Measurements from ENCODE around the genes TSPAN6, NOX1, RPL36A, NXF2B, RAB40AL, BEX3, TCEAL4 and TCEAL3.

DNA sequence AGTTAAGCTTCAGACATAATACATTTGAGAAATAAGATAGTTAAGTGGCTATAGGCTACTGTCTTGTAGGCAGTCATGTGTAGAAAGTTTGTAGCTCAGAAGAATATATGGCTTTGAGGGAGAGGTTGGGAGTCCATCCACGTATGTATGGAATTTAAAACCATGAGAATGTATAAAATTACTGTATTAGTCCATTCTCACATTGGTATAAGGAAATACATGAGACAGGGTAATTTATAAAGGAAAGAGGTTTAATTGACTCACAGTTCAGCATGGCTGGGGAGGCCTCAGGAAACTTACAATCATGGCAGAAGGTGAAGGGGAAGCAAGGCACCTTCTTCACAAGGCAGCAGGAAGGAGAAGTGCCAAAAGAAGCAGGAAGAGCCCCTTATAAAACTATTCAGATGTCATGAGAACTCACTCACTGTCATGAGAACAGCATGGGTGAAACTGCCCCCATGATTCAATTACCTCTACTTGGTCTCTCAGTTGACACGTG lies 110.7 kb downstream of the RPA4 start:
- PRO-cap, 3 experiments: no peak in any of the 3 experiments
- RAMPAGE, long total RNA: no peak
- RRBS, 2 experiments: no CpG with 5 or more reads among the region's 2 CpGs

DNA sequence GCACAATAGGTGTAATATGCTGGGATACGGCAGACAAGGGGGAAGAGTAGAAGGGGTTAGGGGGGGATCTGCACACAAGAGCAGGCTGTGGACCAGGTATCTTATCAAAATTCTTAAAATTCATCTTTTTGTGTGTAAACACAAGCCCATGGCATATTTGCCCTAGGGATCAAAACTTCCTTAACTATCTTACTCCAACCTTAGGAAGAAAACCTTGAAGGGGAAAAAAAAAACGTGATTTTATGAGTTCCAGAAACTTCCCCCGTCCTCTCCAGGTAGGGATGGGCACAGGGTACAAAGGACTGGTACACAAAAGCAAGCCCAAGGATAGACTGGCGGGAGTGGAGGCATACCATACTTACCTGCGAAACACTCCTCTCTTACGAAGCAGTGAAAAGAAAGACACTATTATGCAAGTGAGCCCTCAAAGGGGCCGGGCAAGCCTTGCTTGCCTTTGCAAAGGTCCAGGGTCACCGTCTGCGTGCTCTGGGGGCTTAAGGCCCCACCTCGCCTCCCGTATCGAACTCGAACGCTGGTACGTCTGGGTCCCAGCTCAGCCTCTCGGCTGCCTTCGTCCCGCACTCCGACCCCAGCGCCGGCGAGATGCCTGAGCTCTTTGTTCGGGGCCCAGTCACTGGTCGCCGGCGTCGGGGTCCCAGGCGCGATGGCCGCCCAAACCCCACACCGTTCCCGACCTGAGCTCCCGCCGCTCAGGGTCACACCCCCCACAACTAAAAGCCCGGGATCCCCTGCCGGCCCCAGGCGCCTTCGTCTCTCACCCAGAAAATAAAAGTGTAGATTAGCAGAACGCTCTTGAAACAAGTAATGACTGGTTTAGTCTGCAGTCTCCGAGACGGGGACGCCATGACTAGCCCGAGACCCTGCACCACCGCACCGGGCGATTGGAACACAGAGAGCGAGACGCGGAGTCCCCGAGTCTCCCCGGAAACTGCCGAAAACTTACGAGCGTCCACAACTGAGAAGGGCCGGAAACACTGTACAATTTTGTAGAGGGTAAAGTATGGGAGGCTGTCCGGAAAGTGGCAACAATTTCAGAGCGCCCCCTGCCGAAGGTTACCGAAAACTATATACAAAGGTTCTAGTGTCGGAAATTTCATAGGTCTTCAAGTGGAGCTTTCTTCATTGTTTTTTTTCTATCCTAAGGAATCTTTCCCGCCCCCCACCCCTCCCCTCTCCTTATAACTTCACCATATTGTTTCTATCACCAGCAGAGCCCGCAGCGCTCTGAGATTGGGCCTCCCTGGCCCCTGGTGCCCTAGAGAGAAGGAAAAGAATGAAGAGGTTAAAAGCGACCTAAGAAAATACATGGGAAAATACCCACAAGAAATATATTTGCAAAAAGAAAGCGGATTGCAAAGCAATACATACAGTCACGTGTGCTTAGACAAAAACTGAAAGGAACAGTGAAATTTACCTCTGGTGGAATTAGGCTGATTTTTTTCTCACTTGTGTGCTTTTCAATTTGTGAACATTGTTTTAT lies at the start of gene TSPAN6:
TSPAN6 (minus strand) TSS at position 978 of the 1,501 bp plus-strand sequence.
- PRO-cap, 3 experiments: peak in 1 of 3 experiments; most common minus-strand start position 978 of the sequence (in 1)
- RAMPAGE, long total RNA: no peak
- RRBS, 2 experiments: 4 to 31% methylated on average over 19 to 23 of the region's 66 CpGs

DNA sequence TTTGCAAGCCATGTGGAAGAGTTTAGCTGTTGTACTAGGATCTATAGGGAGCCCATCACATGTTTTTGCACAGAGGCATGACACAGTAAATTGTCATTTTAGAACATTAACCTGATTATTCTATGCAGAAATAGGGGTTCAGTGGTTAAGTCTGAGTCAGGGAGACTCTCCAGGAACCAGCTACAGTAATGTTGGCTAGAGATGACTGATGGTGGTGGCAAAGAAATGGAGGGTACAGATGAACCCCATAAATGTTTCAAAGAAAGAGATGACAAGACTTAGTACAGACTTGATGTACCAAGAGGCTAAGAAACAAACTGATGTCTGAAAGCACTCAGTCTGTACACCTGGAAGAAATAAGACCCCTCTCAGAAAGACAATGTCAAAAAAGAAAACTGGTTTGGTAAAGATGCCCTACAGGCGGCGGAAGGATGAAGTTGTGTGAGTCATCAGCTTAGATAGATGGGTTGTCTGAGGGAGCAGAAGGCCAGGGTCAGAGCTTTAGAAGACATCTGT lies 8.0 kb downstream of the SRPX2 start:
- PRO-cap, 3 experiments: no peak in any of the 3 experiments
- RAMPAGE, long total RNA: no peak
- RRBS, 2 experiments: no CpG with 5 or more reads among the region's 2 CpGs

- PRO-cap, 3 experiments: no peak in any of the 3 experiments
- RAMPAGE, long total RNA: no peak
- RRBS, 2 experiments: no CpG with 5 or more reads among the region's 3 CpGs
These were observed 9.6 kb downstream of the CSTF2 start for GRCh38 chrX:100829781-100830295.

- PRO-cap, 3 experiments: no peak in any of the 3 experiments
- RAMPAGE, long total RNA: no peak
- RRBS, 2 experiments: no CpG with 5 or more reads among the region's 1 CpG
These were observed at the start of gene NOX1 for GRCh38 chrX:100874222-100874419. TSS of gene NOX1 (minus strand) at chrX:100874359.

- PRO-cap, 3 experiments: peak in 3 of 3 experiments; most common plus-strand start chrX:101390936 (in 2); most common minus-strand start chrX:101390899 (in 2)
- RAMPAGE, long total RNA: start-site peak on the plus strand at chrX:101391006-101391016, 3,546 and 2,355 reads in 2 replicates
- RRBS, 2 experiments: 0 to 35% methylated on average over 2 to 3 of the region's 51 CpGs
These were observed at the start of gene RPL36A for GRCh38 chrX:101390381-101391578. TSS of gene RPL36A (plus strand) at chrX:101391011.

DNA sequence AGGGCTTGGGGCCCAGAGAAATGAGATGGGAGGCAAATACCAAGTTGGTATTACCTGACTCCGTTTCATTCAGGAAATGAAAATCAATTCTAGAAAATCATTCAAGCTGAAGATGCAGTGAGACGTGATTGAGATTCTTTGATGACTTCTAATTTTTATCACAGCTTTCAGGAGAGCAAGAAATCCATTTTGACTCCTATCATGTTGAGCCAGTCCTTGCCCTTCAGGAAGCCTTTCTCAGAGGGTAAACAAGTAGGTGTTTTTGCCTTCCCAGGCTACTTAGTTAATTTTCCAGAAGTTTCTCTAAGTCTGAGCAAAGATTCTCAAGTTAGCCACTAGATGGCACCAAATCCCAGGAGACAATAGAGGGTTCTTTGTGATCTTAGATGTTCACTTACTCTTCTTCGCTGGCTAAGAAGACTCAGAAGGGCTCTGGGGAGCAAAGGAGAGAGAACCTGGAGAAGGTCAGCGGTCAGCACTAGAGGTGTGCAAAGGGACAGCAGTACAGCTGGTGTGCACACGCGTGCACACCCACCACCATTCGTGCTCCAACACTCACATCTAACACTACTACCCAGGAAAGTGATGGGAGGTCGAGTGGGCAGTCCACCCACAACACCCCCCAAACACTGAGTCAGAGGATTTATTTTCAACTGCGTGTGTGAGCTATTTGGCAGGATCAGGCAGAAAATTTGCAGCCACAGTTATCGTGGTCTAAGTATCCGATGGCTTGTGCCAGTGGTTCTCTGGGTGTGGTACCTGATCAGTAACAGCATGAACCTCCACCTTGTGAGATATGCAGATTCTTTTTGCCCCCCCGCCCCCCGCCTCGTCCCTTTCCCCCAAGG lies 7.5 kb downstream of the HNRNPH2 start:
- PRO-cap, 3 experiments: no peak in any of the 3 experiments
- RAMPAGE, long total RNA: no peak
- RRBS, 2 experiments: no CpG with 5 or more reads among the region's 14 CpGs

GRCh38 chrX:102439731-102440300 lies at the start of gene NXF2B:
TSS of gene NXF2B (minus strand) at chrX:102440008.
- PRO-cap, 3 experiments: no peak in any of the 3 experiments
- RAMPAGE, long total RNA: no peak
- RRBS, 2 experiments: no CpG with 5 or more reads among the region's 16 CpGs

- PRO-cap, 3 experiments: no peak in any of the 3 experiments
- RAMPAGE, long total RNA: no peak
- RRBS, 2 experiments: 34 to 58% methylated on average over 2 of the region's 25 CpGs
These were observed 30.6 kb upstream of the TMSB15A start for GRCh38 chrX:102547037-102547585.

DNA sequence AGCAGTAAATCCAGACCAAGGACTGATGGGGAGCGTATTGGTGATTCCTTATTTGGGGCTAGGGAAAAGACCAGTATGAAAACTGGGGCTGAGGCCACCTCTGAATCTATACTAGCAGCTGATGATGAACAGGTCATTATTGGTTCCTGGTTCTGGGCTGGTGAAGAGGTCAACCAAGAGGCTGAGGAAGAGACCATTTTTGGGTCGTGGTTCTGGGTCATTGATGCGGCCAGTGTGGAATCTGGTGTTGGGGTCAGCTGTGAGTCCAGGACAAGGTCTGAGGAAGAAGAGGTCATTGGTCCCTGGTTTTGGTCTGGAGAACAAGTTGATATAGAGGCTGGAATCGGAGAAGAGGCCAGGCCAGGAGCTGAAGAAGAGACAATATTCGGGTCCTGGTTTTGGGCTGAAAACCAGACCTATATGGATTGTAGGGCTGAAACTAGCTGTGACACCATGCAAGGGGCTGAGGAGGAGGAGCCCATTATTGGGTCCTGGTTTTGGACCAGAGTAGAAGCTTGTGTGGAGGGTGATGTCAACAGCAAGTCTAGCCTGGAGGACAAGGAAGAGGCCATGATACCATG lies 4.1 kb downstream of the GPRASP1 start:
- PRO-cap, 3 experiments: no peak in any of the 3 experiments
- RAMPAGE, long total RNA: no peak
- RRBS, 2 experiments: no CpG with 5 or more reads among the region's 5 CpGs

DNA sequence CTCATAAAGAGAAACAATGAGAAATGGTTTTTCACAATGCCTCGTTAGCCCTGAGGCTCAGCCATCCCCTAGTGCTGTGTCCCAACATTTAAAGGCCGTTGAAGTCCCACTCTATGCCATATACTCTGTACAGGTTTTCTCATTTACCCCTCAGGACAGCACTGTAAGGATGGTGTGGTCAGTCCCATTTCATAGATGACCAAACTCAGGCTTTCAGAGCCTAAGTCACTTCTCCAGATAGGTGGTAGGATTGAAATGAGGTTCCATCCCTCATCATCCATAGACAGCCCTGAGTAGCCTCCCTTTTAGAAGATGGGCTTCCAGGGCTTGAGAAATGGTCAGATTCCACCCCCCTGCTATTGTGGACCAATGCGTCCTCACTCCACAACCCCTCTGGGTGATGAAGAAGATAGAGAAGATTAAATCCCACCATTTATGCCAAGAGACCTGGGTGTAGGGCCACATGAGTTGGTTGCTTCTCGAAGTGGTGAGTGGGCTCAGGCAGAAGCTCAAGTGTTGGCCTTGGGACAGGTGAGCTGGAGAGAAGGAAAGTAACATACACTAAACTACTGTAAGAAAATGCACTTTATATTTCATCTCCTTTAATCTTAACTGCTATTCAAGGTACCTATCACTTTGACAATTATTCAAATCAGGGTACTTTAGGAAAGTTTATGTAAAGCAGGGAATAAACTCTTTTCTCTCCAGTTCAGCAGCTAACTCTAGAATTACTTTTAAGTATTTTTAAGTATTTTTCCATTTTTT lies 30.8 kb upstream of the RAB40AL start:
- PRO-cap, 3 experiments: no peak in any of the 3 experiments
- RAMPAGE, long total RNA: no peak
- RRBS, 2 experiments: no CpG with 5 or more reads among the region's 4 CpGs

DNA sequence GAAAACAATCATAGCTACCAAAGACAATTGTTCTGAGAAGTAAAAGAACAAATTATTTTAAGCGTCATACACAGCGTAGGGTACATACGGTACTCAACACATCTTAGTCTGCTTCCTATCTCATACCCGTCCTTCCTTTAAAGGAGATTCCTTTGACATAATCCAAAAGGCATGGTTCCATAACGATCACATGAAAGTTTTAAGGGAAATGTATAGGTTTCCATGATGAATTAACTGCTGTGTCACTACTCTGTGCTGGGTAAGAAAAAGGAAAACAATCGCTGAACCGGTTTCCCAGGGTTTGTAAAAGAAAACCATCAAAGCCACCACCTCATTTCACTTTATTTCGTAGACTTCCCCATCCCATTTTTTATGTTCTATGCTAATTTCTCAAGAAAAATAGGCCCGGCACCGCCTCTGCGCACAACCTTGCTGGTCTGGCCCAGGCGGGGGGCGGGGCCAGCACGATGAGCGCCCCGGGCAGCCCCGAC lies at the start of gene RAB40AL:
RAB40AL (plus strand) TSS at position 421 of the 491 bp plus-strand sequence.
- PRO-cap, 3 experiments: no peak in any of the 3 experiments
- RAMPAGE, long total RNA: no peak
- RRBS, 2 experiments: 74 to 97% methylated on average over 7 of the region's 17 CpGs

DNA sequence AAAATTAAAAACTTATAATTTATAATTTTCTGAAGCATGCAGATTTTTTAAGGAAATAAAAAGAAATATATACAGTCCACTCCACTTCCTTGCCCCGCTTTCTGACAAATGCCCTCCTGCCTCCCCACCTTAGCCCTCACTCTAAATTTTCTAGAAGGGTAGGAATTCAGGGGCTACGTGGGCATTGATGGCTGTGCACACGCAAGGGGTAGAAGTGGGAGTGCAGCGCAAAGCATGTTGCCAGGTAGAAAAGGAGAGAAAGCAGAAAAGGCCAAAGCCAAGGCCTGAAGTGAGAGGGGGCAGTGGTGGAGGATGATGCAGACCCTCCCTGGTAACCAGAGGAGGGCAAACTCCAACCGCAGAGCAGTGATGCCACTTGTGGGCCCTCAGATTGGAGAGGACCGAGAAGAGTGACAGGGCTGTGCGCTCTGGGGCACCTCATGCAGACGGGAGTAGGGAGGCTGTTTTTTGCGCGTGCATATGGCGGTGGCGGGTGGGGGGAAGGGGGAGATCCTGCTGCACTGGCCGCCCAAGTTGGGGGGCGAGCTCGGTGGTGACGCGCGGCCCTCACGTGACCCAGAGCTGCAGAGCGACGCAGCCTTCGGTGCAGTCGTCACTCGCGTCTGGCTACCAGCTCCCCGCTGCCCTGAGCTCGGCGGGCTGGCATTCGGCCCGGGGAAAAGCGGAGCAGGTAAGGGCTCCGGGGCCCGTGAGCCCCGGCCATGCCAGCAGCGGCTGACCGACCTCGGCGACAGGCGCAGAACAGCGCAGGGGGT lies at the start of gene BEX3:
BEX3 (plus strand) TSS at position 616 of the 776 bp plus-strand sequence.
- PRO-cap, 3 experiments: peak in 3 of 3 experiments; most common plus-strand start position 616 of the sequence (in 3)
- RAMPAGE, long total RNA: start-site peak on the plus strand centred at position 613 of the sequence, 101 bp wide, 2,710 and 715 reads in 2 replicates
- RRBS, 2 experiments: no CpG with 5 or more reads among the region's 40 CpGs

- PRO-cap, 3 experiments: no peak in any of the 3 experiments
- RAMPAGE, long total RNA: no peak
- RRBS, 2 experiments: no CpG with 5 or more reads among the region's 5 CpGs
These were observed 668 bp upstream of the TCEAL4 start for GRCh38 chrX:103584595-103585098.

DNA sequence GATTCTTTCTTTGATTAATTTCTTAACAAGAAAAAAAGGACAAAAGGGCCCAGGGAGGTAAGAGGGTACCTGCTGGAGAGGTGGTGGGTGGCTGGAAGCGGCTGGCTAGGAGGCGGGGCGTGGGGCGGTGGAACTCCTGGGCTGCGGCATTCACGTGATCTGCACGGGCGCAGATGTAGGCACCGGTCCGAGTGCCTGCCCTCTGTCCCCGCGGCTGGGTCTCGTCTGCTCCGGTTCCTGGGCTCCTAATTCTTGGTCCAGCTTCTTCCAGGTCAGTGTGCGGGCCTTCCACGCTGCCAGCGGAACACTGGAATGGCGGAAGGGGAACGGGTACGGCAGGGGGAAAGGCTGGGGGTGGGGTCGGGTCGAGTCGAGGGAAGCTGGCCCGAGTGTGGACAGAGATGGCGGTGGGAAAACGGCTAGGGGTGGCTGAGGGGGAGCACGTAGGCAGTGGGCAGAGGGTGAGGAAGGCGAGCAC lies at the start of gene TCEAL4:
TCEAL4 (plus strand) TSS at position 162 of the 478 bp plus-strand sequence.
- PRO-cap, 3 experiments: peak in 3 of 3 experiments; most common plus-strand start position 205 of the sequence (in 3); most common minus-strand start position 107 of the sequence (in 1)
- RAMPAGE, long total RNA: start-site peak on the plus strand centred at position 172 of the sequence, 68 bp wide, 4,801 and 1,170 reads in 2 replicates
- RRBS, 2 experiments: 3 to 17% methylated on average over 6 of the region's 28 CpGs

GRCh38 chrX:103585832-103586012 lies 407 bp downstream of the TCEAL4 start:
- PRO-cap, 3 experiments: peak in 1 of 3 experiments; most common minus-strand start chrX:103585874 (in 1)
- RAMPAGE, long total RNA: no peak
- RRBS, 2 experiments: no CpG with 5 or more reads among the region's 10 CpGs

- PRO-cap, 3 experiments: no peak in any of the 3 experiments
- RAMPAGE, long total RNA: no peak
- RRBS, 2 experiments: no CpG with 5 or more reads among the region's 1 CpG
These were observed 2.5 kb downstream of the TCEAL4 start for GRCh38 chrX:103587720-103588313.

DNA sequence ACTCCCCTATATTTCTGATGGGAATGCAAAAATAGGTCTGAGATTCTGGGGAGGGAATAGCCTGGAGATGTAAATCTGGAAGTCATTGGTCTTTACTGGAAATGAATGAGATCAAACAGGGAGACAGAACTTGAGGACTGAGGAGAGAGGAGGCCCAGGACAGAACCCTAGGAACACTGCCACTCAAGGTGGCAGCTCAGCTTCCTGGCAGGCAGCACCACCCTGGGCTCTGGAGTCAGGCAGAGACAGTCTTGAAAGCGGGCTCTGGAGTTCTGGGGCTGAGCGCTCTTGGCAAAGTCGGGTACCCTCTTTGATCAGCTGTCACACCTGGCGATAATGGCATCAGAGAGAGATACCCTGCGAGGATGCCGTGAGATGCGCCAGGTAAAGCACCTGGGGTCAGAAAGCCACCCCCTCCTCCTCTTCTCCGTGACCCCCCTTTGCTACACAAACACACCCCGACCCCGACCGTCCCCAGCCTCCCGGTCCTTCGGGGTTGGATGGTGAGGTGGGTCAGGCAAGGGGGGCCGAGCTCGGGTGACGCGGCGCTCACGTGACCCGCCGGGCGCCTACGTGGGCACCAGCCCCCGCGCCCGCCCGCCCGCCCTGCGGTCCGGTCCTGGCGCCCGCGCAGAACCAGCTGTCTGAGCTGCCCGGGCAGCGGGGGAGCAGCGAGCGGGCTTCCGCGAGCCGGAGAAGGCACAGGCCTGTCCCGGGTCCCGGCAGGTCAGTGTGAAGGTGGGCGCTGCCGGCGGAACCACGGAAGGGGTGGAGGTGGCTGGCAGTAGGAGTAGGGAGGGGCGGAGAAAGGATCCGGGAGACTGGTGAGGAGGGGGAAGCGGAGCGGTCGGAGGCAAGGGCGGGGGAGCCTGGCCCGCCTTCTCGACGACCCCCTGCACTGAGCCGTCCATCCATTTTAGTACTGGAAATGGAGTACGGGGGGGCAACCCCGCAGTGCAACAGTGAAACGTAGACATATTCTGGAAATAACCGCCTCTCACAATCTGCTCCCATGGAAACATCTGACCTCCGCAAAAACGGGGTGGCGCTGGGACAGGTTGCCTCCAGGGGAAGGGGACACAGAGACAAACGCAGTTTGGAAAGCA lies at the start of gene TCEAL3:
TCEAL3 (plus strand) TSS at position 631 of the 1,106 bp plus-strand sequence.
- PRO-cap, 3 experiments: peak in 3 of 3 experiments; most common plus-strand start position 647 of the sequence (in 2); most common minus-strand start position 492 of the sequence (in 2)
- RAMPAGE, long total RNA: start-site peak on the plus strand centred at position 622 of the sequence, 52 bp wide, 270 and 48 reads in 2 replicates
- RRBS, 2 experiments: 2 to 14% methylated on average over 30 of the region's 64 CpGs

- PRO-cap, 3 experiments: peak in 1 of 3 experiments; most common plus-strand start chrX:103687517 (in 1); most common minus-strand start chrX:103687449 (in 1)
- RAMPAGE, long total RNA: no peak
- RRBS, 2 experiments: no CpG with 5 or more reads among the region's 39 CpGs
These were observed 693 bp upstream of the MORF4L2 start for GRCh38 chrX:103687129-103687655.

DNA sequence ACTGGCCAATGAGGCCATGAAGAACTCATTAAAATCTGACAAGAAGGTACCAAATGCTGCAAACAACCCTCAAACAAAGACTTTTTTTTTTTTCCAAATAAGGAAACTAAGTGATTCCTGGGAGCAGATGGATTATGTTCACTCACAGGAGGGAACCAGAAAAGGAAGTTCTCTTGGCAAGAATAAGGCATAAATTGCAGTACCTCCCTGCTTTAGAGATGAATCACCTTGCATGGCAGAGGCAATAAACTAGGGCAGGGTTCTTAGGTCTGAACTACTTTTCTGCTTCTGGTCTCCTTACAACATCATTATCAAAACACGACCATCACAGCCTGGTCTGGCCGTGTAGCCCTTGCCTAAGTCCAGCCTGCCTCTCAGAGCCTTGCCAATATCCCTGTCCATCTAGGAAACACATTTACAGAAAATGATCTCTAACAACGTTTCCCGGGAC lies 6.2 kb downstream of the TMEM31 start:
- PRO-cap, 3 experiments: no peak in any of the 3 experiments
- RAMPAGE, long total RNA: no peak
- RRBS, 2 experiments: no CpG with 5 or more reads among the region's 4 CpGs

All from skeletal muscle tissue (tissue), 7 donors.